ENCODE measurements around a stretch of chr16.

GRCh38 chr16:72013812-72015074 lies 5.7 kb downstream of the DHODH start:
- RRBS: no CpG with 5 or more reads among the region's 27 CpGs

DNA sequence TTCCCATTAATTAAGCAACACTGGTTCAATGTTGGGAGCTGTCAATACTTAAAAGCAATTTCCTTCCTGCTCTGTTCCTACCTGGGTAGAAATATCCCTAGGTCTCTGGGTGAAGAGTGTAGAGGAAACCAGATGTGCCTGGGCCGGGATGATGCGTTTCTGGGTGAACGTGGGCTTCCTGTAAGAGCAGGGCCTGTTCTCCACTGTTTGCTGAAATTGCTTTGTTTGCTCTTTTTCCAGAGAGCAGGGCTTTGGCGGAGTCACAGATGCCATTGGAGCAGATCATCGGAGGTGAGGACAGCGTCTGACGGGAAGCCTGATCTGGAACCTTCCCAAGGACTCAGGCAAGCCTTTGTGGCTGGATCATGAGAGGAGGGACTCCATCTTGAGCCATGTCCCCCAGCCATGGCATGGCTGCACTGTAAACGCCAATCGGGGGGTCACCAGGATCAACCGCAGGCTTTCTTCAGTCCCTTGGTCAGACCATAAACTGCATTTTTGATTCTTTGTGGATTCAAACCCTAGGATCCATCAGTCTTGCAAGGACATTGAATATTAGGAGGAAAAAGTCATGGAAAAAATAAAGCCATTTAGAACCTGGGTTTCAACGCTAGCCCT lies 15.5 kb downstream of the DHODH start:
- RRBS: no CpG with 5 or more reads among the region's 11 CpGs

GRCh38 chr16:72027550-72028389 lies 19.2 kb downstream of the DHODH start:
- RRBS: no CpG with 5 or more reads among the region's 6 CpGs

- RRBS: no CpG with 5 or more reads among the region's 12 CpGs
Observed at GRCh38 chr16:72084654-72085596, 8.5 kb downstream of the TXNL4B start.

GRCh38 chr16:72091093-72091612 lies 2.3 kb downstream of the TXNL4B start:
- RRBS: no CpG with 5 or more reads among the region's 5 CpGs

- RRBS: no CpG with 5 or more reads among the region's 15 CpGs
Observed at GRCh38 chr16:72096783-72097064, 3.1 kb downstream of the DHX38 start.

- RRBS: no CpG with 5 or more reads among the region's 11 CpGs
Observed at GRCh38 chr16:72203318-72204099, 31.6 kb upstream of the PMFBP1 start.

DNA sequence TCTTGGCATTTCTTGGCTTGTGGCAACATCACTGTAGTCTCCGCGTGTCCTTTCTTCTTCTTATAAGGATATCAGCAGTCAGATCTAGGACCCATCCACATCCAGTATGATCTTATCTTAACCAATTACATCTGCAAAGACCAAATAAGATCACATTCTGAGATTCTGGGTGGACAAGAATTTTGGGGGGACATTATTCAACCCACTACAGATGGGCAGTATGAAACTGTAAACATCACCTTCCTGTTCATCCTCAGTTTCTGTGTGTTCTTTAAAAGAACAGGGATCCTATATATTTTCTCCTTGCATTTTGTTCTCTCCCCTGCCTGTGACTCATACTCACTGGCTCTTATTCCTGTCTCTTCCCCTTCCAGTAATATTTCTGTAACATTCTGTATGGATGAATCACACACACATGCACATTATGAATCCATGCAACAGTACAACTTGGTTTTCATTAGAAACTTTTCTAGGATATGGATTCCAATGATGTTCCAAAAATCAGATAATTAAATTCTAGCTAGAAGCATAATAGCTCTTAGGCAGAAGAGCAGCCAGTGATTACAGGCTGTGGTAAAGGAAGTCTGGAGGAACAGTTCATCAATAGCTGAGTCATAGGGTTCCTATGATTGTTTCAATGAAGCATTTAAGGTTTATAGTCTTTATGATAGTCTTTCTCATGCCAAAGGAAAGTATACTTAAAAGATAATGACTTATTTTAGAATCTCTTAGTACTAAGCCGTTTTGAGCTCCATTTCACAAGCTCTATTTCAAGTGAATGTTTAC lies 119.5 kb upstream of the PMFBP1 start:
- RRBS: no CpG with 5 or more reads among the region's 3 CpGs

DNA sequence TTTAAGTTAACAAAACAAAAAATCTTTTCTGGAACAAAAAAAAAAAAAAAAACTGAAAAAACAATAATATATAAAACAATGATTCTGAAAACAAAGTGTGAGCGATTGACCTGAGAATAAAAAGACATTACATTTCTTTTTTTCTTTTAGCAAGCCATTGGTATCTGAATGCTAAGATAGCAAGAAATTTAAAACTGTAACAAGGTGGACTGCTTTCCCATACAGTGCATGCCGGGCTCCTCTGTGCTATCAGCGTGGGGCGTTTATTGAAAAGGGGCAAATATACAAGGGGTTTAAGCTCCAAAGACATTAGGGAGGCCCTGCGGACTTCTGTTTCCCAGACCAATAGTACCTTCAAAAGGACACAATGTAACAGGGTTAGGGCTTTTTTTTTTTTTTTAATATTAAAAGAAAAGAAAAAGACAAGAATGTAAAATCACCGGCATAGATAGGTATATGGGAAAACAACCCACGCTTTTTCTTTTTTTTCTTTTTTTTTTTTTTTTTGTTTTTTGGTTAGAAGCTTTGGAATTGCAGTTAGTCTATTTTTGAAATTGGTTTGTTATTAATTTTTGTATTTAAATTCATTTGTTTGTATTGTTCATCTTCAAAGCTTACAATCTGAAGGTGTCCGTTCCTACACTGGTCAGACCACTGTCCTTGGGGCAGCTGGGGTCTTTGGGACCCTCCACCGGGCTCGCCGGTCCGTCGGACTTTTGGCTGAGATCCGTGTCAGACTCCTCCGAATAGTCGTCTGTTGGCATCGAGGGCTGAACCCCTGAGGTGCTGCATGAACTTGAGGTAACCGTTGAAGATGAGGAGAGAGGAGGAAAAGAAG lies 261.2 kb downstream of the ZFHX3 start:
- RRBS: no CpG with 5 or more reads among the region's 18 CpGs

GRCh38 chr16:72797902-72798664 lies 249.8 kb downstream of the ZFHX3 start:
- RRBS: no CpG with 5 or more reads among the region's 12 CpGs

DNA sequence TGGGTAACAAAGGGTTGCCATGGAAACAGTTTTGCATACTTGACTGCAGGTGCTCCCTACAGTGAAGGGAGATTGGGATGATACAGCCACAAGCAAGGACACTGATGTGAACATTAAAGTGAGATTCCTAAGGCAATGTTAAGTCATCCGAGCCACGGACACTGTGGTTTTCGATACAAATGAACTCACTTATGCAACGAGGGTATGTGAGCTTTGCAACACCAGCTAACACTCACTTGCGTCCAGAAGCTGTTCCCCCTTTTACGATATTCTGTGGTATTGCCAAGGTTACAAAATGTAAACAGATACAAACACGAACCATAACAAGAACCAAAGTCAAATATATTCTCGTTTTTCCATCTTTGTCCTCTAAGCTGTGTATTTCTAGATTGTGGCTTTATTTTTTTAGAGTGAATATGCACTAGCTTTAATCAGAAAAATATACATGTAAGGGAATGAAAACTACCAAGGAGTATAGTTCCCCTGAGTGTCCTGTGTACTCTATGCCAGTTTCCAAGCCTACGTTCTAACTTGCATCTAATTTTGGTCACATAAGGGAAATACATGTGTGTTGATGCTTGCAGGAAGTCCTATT lies 116.2 kb downstream of the ZFHX3 start:
- RRBS: no CpG with 5 or more reads among the region's 9 CpGs

DNA sequence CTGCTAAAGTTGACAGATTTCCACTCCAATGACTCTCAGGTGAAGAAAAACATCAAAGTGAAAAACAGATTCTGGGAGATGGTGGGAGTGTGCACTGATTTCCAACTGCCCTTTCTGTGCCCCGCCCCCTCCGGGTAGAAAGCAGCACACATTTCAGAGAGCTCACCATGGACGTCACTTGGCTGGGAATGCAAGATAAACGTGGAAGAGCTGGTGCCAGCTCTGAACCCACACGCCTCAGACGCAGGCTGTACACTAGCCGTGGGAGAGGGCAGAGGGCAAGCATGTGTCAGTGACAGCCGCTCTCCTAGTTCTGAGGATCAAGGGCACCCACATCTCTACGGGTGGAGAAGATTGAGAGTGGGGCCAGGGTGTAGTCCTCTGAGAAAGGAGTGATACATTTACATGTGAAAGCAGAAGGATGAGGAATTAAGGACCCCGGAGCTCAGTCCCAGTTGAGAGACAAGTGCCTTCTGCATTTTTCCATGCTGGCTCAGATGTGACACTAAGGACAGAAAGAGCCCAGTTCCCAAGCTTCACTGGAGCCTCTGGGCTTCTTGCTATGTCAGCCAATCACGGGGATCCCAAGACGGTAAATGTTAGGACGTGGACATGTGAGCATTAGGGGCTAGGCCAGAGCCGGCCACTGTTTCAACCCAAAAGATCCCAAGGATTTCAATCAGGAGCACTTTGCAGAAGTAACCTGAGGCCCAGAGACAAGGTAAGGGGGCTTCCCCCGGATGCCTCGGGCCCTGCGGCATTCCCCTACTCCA lies 101.3 kb downstream of the ZFHX3 start:
- RRBS: no CpG with 5 or more reads among the region's 17 CpGs

DNA sequence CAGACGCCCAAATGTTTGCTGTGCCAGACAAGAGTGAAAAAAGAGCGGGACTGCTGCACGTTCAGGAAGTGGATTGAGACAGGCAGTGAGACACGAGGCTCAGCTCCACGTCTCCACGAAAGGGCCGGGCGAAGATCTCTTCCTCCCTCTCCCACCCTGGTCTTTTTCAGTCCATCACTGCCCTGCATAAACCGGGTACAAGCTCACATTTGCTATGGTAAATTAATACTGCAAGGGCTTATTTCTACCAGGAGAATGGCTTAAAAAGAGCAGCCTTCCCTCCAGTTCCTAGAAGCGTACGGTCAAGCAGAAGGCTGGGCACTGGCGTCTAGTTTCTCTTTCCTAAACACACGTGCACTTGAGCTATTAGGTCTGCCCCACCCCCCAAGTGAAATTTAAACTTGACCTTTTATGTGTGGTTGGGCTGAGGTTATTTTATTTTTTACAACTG lies 95.4 kb downstream of the ZFHX3 start:
- RRBS: 53% methylated on average over 3 of the region's 13 CpGs

DNA sequence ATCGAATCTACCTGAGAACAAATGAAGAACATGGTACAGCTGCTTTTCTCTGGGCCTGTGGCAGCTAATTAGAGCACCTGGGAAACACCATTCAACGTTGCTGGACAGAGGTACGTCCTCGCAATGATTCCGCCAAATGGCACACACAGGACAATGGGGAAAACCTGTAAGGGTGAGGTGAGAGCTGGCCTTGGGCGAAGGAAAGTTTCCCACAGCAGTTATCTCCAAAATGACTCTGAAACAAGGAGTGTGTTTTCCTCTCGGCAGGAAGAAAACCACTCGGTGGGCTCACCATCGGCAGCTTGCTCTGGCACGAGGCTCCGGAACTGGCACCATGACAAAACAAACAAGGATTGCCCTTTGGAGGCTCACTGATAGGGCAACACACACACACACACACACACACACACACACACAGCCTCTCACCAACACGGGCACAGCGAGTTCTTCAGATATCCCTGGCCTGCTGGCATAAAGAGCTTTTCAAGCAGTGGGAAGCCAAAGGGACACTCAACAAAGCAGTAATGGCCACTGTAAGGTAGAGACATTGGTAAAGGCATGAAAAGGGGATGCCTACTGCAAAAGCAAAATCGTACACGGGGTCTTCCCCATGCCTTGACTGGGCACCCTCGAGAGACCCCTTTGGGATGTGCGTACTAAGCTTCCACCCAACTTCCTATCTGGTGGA lies 73.6 kb downstream of the ZFHX3 start:
- RRBS: no CpG with 5 or more reads among the region's 17 CpGs

DNA sequence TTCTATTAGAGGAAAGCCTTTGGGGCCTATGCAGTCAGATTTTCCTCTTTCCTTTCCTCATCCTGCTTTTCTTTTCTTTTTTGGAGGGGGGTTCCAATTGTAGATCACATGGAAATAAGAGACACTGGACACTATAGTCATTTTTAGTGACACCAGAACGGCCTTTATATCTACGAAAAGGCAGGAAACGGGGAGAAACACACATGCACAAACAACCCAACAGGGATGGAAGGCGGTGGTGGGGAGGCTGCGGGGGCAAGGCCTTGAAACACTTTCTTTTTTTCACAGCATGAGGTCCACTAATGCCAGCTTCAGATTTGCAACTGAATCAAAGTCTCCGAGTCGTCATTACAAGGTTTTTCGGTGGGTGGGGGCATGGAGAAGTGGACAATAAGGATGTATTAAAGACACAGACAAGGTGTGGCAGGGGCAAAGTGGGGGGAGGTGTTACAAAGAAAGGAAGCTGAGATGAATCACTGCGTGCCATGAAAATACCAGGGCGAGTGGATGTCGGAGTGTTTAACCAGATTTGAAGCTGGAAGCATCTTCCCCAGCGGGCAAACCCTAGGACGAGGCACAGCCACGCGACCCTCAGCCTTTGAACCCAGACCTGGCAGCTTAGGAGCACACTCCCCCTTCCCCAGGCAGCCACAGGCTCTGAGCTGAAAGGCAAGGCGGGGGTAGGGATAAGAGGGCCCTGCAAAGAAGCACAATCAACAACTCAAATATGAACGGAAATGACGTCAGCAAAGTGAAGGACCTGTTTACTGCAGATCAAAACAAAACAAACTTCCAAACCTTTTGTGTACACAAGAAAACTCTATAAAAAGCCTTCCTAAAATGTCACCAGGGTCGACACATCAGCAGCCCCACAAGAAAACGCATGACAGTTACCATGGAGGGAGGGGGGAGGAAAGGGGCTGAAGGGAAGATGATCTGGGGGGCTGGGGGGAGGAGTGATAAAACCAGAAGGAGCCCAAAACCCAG lies 5.5 kb upstream of the ZFHX3 start:
- RRBS: no CpG with 5 or more reads among the region's 20 CpGs

- RRBS: no CpG with 5 or more reads among the region's 10 CpGs
Observed at GRCh38 chr16:73056755-73057370, 8.9 kb upstream of the ZFHX3 start.

GRCh38 chr16:73057371-73058033 lies 9.6 kb upstream of the ZFHX3 start:
- RRBS: under 1% methylated on average over 36 of the region's 68 CpGs

DNA sequence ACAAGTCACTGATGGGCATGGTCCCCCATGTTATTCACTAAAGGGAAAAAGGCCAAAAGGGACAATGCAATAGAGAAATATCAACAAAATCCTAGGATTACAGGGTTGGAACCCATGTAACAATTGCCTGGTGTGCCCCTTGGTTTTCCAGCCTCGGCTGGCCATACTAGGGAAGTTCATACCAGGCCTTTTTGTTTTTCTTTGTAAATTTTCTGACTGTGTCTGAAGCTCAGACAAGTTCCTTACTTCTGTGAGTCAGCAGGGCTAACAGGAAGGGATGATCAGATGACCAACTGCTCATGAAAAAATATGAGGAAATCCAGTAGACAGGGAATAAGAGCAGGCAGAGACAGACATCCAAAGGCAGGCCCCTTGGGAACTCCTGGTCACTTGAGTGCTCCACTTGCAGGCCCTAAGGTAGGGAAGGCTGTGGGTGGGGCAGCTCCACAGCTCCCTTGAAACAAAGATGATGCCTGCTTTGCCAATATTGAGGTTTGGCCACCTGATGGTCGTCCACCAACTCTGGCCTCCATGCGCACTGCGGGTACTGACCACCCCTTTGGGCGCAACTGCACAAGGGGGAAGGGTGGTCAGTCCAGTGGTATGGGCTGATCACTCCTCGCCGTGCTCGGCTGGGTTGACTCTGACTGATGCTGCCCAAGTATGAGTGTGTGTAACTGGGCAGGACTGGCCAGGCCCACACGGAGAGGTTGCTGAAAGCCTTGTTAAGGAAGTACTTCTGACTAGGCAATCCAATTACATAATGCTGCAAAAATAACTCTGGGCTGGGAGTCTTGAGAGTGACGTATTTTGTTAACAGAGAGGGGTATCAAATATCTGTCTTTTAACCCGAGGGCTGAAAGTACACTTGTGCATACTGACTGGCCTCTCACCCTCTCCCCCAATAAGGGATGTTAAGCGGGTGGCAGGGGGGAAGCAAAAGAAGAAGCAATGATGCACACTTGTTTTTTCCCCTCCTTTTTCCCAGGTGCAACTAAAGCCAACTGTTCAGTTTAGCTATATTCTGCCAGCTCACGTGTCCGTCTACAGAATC lies 20.8 kb upstream of the ZFHX3 start:
- RRBS: no CpG with 5 or more reads among the region's 14 CpGs

GRCh38 chr16:73092328-73093031 lies 44.6 kb upstream of the ZFHX3 start:
- RRBS: no CpG with 5 or more reads among the region's 22 CpGs

GRCh38 chr16:73173336-73173647 lies 125.4 kb upstream of the ZFHX3 start:
- RRBS: no CpG with 5 or more reads among the region's 9 CpGs